Cardiac septum (tissue), 1 donor: ENCODE measurements around a stretch of chr10.

DNA sequence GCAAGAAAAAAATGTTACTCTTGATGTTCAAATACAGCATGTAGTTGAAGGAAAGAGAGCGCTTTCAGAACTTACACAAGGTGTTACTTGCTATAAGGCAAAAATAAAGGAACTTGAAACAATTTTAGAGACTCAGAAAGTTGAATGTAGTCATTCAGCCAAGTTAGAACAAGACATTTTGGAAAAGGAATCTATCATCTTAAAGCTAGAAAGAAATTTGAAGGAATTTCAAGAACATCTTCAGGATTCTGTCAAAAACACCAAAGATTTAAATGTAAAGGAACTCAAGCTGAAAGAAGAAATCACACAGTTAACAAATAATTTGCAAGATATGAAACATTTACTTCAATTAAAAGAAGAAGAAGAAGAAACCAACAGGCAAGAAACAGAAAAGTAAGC lies 36.8 kb downstream of the KIF20B start:
- PRO-cap, result no peak

GRCh38 chr10:90301762-90302527 lies 555.9 kb downstream of the HTR7 start:
- PRO-cap, result no peak

DNA sequence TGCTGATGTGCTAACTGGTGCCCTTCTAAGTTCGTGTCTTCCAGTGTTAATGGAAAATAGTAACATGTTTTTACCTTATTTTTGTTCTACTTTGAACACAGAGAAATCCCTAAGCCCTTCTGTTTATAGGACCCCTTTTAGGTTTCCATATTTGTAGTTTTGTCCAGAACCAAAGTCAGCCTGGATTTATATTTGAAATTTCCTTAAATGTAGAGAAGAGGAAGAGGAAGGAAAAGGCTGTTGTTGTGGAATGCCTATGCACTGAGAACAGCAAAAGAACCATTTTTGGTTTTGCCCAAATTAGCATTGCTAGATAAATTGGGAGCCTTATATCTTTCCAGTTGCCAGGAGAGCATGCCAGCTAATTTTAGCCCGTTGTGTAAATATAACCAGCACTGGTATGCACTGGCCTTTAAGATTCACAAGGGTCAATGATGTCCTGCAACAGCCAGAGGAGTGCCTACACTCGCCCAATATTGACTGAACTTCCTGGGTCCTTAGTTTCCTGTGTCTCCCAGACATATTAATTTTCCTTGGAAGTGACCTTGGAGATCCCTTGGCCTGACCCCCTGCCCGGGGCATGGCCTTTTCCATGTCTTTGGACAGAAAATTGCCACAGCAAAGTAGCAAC lies 132.3 kb upstream of the PCGF5 start:
- PRO-cap, result bidirectional peak, plus-strand start at position 415 of the sequence, minus-strand start at position 258 of the sequence

DNA sequence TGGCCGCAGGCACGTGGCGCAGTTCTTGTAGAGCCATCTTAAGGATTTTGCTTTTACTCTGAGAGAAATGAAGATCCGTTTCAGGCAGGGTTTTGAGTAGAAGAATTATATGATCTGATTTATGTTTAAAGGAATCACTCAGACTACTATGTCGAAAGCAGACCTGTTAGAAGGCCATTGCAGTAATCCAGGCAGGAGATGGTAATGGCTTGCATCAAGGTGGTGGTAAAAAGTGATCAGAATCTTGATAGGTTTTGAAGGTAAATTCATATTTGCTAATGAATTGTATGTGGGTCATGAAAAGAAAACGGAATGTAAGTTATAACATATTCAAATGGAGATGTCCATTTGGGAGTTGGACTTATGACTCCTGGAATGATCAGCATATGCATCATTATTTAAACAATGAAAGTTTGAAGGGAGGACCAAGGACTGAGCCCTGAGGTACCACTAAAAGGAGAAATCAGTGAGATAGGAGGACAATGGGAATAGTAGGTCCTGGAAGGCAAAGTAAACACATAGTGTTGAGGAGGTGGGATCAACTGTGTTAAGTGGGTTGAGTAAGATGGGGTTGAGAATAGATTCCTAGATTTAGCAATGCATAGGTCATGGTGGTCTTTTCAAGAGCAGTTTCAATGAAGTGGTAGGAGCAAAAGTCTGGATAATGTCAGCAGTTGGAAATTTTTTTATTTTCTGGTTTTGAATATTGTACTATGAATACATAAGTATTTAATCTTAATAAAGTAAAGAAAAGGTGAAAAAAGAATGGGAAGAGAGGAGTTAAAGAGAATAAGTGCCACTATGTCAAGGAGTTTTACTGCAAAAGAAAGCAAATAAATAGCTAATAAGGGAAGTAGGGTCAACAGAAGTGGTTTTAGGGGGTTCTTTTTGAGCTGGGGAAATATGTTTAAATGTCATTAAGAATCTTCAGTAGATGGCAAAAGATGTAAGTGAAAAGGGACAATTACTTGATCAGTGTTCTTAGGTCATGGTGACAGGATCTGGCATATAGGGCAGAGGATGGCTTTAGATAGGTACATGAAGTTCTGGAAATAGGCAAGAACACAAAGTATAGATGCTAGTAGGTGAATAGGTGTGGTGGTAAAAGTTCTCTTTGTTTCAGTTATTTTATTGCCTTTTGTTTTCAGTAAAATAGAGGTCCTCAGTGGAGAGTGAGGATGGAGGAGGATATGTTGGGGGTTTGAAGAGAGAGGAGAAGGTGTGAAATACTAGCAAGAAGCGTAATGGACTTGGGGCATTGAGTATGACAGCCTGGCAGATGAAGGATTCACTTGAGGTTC lies 11.6 kb downstream of the PCGF5 start:
- PRO-cap, result no peak

GRCh38 chr10:91244371-91244921 lies 24.0 kb downstream of the PCGF5 start:
- PRO-cap, result no peak

- PRO-cap, result unidirectional peak, minus-strand start at chr10:91341172
These were observed 69.1 kb upstream of the HECTD2 start for GRCh38 chr10:91341016-91341457.

GRCh38 chr10:91613131-91614095 lies 19.5 kb downstream of the PPP1R3C start:
- PRO-cap, result no peak

DNA sequence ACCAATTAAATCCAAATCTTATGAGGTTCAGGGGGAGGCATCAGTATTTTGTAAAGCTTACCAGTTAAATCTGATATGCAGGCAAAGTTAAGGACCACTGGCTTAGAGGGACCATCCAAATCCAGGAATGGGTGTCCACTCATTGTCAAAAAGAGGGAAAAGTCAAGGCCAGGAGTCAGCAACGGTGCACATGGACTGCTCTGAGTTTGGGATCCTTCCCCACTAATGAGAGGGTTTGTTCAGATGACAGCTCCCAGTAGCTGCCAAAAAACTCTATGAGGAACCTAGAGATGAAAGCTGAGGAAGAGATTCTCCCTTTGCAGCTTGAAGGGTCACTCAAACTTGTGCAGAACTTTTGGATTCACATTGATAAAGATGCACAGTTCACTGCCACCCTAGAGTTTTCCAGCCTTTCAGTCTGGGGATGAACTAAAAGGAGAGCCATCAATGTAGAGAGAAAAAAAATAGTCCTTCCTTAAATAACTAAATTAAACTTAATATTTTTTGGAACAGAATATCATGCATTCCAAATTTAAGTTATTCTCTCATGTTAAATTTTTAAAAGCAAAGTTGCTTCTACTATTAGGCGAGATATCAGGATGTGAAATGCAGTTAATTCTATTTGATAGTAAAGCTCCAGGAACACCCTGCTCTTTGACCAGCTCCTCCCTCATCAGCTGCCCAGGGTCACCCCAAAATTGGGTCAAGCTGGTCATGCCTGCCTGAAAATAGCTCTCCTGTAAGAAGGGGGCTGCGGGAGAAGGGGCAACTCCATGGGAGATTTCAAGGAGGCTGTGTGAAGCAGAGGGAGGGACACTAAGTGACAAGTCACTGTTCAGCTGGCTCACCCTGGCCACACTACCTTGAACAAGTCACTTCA lies 6.2 kb downstream of the PPP1R3C start:
- PRO-cap, result no peak

DNA sequence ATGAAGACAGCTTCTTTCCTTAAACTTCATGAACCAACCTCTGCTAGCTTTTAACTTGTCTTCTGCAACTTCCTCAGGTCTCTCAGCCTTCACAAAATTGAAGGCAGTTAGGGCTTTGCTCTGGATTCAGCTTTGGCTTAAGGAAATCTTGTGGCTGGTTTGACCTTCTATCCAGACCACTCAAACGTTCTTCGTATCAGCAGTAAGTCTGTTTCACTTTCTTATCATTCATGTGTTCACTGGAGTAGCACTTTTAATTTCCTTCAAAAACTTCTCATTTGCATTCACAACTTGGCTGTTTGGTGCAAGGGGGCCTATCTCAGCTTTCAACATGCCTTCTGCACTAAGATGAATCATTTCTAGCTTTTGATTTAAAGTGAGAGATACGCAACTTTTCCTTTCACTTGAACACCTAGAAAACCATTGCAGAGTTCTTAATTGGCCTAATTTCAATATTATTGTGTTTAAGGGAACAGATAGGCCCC lies 1.5 kb upstream of the TNKS2 start:
- PRO-cap, result no peak

GRCh38 chr10:91798597-91799588 lies 667 bp downstream of the TNKS2 start:
- PRO-cap, result unidirectional peak, minus-strand start at chr10:91799034; bidirectional peak, plus-strand start at chr10:91799471, minus-strand start at chr10:91799323

DNA sequence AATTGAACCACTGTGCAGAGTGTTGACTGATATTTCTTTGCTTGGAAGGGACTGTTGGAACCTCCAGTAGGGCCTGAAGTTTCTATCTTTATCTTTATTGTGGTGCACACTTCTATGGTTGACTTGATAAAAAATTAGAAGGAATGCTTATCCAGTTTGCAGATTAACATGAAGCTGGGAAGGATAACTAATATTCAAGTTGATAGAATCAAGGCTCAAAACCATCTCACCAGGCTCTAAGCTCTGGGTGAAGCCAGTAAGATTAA lies 26.2 kb downstream of the TNKS2 start:
- PRO-cap, result no peak

DNA sequence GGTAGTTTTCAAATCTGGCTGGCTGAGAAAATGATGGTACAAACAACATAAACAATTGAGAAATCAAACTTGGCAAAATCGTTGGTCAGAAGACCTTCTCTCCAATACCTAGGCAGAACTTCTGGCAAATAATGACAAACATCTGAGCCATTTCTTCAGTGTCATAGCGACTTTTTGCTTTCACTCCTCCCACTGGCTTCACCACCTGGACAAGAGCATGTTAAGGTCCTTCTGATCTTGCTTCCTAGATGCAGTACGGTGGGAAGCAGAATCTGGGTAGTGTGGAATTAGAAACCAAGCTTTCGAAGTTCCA lies 360 bp upstream of the BTAF1 start:
- PRO-cap, result no peak

GRCh38 chr10:91924981-91925239 lies 1.3 kb downstream of the BTAF1 start:
- PRO-cap, result no peak

DNA sequence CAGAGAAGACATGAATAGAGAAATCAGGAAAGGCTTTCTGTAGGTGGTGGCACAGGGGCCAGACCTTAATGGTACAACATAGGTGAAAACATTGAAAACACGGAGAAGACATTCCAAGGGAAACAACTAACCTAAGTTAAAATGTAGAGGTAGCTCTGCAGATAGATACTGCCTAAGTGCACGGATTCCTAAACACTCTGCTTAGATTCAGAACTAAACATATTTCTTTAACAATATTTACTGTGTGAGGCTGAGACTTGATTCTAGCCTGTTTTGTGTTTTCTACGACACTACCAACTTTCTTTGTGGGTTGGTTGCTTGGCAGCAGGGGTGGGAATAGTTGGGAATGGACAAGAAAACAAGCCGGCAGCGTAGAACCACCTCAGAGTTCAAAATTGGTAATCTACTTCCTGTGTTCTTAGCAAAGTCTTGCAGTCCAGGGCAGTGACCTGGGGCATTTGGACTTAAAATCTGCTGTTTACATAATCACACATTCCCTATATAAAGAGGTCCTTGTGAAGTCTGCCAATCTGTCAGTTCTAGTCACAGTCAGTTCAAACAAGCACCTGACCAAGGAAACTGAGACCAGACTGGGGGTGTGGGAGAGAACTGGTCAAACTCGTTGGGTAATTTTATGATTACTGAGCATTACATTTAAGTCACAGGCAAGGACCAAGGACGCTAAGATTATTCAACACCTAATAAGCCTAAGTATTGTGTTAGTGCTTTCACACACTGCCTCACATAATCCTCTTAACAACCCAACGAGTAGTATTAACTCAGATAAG lies 168.0 kb downstream of the CPEB3 start:
- PRO-cap, result no peak

DNA sequence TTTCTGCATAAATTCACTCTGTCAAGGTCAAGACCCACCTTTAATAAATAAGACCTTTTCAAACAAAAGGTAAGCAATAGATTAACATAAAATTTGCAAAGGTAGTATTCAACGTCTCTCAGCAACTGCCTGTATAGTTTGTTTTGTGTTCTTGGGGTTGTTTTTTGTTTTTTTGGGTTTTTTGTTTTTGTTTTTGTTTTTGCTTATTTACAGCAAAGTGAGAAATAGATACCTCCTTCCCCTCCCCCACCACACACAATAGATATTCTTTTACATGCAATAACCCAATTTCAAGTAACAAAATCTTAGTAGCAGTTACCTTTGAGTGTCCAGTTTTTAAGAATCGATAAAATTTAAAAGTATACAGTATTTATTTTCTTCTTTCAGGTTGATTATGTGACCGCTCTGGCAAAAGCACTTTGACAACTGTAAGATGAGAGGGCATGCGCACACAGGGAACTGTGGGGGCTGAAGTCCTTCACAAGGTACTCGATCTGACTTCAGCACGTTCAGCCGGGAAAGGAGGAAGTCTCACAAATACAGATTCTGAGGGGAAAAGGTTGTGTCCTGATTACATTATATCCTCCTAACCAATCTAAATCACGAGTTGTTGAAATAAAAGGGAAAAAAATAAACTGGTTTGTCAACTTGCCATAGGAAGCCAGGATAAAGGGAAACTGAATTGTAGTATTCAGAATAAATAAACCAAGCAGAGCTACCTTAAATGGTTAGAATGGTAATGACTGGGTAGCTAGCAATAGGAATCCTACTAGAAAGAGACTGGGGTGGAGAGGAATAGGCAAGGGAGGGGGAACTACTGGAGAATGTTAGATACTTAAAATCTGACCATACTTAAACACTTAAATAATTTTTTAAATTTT lies 47.8 kb downstream of the CPEB3 start:
- PRO-cap, result bidirectional peak, plus-strand start at position 503 of the sequence, minus-strand start at position 430 of the sequence

DNA sequence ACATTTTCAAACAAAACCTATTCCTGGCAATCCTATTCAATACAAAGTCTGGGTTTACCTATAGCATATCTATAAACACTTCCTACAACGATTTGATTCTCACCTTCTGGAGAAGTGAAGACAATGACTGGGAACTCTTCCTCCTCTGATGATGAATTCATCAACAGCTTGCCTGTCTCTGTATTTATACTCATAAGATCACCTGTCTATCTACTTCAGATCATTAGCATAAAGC lies 32.8 kb downstream of the IDE start:
- PRO-cap, result no peak

GRCh38 chr10:92756937-92757742 lies 67.4 kb downstream of the HHEX start:
- PRO-cap, result bidirectional peak, plus-strand start at chr10:92757449, minus-strand start at chr10:92757202

DNA sequence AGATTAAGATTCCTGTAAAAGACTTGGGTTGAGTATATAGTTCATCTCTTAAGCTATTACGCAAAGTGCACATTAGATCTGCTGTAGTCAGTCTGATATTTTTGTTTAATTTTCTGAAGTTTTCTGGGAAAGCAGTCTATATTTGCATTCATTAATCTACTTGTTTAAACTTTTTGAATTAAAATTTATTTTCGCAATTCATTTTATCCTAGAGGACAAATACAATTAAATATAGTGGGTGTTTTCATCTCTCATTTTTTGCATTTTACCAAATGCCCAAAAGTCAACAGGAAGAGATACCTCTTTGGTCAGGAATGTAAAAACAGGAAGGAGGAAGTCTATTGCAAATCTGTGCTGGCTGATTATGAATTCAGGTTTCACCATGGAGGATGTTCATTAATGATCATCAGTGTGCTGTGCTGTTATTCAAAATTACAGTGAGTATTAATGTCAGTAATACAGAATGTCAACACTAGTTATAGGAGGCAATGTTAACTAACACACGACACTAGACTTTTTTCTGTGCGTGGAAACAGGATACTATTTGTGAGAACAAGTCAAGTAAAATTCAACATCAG lies 24.6 kb downstream of the EXOC6 start:
- PRO-cap, result no peak

DNA sequence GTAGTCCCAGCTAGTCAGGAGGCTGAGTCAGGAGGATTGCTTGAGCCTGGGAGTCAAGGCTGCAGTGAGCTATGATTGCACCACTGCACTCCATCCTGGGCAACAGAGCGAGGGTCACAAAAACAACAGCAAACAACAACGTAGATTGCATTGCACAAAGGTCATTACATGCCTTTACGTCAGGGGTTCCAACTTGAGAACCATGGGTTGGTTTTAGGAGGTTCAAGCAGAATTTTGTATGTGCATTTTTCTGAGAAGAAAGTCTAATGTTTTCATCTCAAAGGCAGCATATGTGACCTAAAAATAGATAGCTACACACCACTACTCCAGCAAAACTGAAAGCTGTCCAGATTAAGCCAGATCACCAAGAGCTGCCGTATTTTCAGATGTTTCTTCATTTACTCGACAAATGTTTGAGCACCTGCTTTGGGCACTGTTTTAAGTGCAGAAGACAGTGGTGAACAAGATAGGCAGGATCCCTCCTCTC lies 28.3 kb upstream of the CYP26C1 start:
- PRO-cap, result no peak

- PRO-cap, result no peak
These were observed 118.1 kb downstream of the MYOF start for GRCh38 chr10:93363955-93364449.